Left ventricle myocardium (tissue), 1 donor: ENCODE measurements around a stretch of chr3.

DNA sequence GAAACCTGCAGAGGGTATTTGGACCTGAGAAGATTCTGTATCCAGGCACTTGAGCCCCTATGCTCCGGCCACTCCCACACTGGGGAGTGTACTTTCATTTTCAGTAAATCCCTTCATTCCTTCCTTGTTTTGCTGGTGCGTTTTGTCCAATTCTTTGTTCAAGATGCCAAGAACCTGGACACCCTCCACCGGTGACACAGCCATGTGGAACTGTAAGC lies 68.3 kb upstream of the PFN2 start:
- PRO-cap = no peak

DNA sequence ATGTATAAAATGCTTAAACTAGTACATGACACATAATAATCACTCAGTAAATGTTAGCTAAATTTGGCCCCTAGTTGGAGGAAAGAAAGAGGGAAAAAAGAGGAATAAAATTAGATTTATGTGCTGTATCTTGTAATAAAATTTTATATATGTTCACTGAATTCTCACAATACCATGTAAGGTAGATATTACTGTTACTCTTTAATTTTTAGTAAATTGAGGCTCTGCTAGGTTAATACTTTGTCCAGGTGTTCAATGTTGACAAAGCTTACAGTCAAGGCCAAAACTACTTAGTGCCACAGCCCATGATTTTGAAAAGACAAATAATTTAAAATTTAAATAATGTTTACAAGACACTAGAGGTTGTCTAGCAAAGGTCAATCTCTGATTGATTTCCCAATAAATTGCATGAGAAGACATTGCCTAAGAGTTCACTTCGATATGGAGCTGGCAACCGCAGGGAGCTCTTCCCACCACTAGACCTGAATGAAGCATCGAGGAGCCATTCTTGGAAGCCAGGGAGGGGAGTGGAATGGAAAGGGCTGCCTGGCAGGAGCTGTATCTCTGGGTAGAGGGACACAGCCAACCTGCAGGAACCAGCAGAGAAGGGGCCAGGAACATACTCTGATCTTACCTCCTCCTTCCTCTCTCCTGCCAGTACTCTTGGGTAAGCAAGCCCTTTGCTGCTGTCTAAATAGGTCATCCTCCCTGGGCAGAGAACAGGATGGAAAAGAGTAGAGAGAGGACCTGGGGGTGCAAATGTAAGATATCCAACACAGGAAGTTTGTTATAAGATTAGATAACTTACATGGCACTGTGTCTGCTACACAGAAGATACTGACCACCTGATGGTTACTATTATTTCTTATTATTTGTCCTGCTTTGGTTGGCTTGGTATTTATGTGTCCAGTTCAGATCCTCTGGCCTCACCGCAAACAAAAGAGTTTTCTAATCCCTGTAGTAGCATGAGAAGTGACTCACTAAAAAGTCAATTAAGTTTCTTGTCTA lies 157.0 kb upstream of the TSC22D2 start:
- PRO-cap = no peak

GRCh38 chr3:150349522-150350139 lies 58.5 kb upstream of the TSC22D2 start:
- PRO-cap = unidirectional peak, minus-strand start at chr3:150349826

DNA sequence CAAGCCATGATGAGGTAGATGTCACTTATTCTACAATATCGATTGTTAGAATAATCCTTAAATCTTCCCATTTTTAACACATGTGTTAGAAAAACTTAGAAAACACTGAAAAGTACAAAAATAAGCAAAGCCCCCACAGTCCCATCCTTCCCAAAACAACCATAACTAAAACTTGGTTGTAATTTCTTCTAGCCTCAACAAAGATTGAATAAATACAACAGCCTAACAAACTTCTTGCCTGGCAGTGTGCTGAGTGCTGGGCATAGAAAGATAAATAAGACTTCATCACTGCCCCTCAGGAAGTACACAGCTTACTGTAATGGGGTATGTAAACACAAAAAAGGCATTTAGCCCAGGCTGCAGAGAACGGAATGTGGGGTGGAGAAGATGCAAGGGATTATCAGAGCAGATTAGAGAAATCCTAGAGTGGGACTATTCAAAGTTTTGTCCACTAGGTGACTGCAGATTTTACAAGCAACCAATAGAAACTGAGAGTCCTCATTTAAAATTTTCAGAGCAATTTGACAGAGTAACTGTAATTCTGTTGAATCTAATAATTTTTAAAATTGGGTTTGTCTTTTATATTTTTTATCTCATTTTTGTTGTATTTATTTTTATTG lies 35.4 kb upstream of the TSC22D2 start:
- PRO-cap = no peak

DNA sequence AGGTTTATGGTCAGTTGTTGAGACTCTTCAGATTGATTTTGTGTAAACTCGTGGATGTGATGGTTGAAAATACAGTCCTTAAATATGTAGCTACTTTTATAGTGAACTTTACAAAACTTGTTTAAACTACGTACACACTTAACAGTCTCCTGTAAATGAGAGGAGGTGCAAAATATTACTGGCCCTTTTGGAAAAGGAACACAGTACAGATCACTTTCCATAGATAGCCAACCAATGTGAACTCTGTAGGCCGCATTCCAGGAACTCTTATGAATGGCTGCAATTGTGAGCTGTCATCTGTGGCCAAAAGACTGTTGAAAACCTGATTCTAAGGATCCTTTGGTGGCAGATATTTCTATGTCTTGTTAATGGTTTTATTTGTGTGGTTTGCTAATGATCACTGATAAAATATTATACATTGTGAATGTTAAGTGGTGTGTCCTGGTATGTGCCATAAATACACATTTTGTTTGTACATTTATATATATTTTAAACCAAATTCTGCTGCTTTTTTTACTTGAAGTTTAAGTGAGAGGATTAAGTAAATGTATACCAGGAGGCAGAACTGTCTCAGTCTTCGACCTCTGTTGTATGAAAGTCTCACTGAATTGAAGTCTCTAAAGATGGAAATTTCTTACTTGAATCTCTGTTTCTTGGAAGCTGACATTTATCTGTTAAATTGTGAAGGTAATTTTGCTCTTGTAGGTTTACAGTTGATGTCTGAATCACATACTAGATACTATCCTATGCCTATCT lies 6.3 kb downstream of the TSC22D2 start:
- PRO-cap = no peak

GRCh38 chr3:150538276-150538598 lies 8.1 kb downstream of the SERP1 start:
- PRO-cap = no peak

- PRO-cap = no peak
Observed at GRCh38 chr3:150607262-150607839, 4.2 kb downstream of the SELENOT start.

DNA sequence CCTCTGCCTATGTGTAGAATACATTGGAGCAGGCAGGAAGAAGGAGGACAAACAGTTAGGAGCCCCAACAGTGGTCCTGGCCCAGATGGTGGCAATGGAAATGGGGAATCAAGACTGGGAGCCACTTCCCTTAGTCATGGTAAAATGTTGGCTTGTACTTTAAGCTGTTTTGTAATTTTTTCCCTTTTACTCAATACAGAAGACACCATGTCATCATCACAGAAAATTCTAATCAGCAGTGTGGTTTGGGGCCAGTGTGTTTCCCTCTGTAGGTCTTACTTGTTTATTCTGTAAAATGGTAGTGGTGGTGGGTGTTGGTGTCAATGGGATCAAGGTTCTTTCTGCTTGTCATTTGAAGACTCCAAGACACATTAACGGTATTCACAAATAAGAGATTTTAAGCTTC lies 25.1 kb downstream of the SIAH2 start:
- PRO-cap = no peak

DNA sequence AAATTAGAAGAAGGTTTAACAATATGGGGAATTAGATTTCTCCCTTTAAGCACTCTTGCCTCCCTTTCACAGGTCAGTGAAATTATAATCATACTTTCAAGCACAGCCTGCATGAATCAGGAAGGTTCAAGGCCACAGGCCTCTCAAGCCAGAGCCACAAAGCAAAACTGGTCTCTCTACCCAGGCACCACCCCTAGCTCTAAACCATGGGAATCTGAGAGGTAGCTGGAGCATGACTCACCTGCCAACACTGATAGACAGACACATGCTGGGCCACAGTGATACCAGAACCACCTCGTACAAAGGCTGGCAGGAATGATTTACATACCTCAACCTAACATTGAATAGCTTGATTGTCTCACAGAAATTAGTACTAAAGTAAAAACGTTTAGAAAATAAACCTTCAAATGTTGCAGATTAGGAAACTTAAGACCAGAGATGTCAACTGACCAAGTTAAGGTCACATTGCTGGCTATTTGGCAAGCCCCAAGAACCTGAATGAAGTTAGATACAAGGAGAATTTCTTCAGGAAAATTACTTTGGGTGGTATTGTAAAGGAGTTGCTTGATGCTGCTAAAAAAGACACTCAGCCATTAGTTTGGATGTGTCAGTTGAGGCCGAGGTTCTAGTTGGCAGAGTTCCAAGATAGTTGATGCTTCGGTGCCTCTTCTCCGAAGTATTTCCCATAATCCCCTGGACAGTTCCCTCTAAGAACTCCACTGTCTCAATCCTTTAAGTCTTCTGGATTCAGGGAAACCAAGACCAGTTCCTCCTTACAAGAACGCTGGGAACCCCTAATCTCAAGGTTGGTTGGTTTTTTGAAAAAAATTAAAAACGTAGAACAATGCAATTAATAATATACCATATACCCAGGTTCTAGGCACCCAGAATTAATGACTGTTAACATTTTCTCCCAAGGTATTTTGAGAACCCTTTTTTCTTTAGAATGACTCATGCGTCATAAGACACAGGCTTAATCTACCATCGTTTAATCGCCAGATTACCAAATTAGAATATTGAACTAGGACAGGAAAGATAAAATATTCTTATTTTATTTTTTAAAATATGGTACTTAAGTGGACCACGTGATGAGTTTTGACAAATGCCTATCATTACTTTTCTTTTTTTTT lies 24.3 kb downstream of the SIAH2 start:
- PRO-cap = no peak

GRCh38 chr3:150741359-150742211 lies 21.4 kb downstream of the SIAH2 start:
- PRO-cap = no peak

DNA sequence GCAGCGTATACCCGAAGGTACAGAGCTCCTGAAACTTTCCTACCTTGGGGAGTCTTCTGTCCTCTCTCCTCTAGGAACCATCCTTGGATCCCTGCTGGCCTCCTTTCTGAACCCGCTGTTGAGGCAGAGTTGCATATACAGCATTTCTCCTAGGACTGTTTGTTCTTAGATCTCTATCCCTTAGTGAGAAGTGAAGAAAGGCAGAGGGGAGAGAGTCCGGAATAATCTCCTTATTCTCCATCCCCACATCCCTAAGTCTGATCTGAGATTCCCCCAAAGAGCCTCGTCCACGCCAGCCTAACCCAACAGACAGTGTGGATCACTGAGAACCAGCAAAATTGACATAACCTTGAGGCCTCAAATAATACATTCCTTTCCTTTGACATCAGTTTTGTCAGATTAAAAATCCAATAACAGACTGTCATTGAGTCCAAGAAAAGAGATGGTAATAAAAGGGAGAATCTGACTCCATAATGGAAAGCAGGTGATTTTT lies 7.6 kb upstream of the SIAH2 start:
- PRO-cap = no peak

GRCh38 chr3:151085858-151086044 lies 287 bp downstream of the MED12L start:
- PRO-cap = no peak

DNA sequence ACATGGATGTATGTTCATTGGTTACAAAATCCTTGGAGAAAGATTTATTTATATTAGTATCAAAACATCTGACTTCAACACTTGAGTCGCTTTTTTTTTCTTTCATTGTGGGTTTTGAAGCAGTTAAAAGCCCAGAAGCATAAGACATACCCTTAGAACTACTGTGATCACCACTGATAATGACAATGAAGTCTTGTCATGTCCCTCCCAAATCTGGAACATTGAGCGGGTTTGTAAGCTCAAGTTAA lies 3.1 kb downstream of the GPR171 start:
- PRO-cap = no peak

DNA sequence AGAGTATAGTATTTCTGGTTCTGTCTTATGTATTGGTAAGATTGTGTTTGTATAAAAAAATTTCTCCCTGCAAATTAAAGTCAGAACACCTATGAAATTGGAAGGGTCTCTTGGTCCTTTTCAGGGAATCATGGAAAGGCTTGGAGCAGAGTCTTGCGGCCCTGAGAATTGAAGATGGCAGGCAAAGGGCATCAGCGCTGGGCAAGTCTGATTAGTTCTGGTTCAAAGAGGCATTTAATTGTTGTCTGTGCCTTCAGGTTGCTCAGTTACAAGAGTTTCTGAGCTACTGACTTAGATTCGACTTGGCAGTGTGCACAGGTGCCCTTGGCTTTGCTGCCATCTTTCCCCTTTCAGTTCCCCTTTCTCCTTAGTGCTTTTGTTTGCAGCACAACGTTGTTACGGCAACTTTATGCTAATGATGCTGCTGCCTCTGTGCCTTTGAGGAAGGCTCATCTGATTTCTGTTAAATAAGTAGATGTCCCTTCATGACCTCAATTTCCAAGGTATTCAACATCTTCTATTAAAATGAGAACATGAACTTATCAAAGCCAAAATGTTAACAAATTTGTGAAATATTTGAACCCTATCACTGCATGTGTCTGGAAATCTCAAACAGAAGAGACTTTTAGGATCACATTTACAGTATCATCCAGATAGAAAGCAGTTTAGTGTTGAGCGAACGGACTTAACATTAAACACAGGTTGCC lies 12.4 kb downstream of the P2RY14 start:
- PRO-cap = no peak

DNA sequence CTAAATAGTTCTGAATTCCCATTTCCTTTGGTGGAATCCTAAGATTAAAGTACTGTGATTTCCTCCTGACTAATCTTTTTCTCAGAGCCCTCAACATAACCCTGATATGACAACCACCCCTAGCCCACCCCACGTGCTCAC lies 3.2 kb upstream of the P2RY14 start:
- PRO-cap = no peak

- PRO-cap = no peak
Observed at GRCh38 chr3:151346245-151346551, 16.8 kb upstream of the P2RY13 start.

DNA sequence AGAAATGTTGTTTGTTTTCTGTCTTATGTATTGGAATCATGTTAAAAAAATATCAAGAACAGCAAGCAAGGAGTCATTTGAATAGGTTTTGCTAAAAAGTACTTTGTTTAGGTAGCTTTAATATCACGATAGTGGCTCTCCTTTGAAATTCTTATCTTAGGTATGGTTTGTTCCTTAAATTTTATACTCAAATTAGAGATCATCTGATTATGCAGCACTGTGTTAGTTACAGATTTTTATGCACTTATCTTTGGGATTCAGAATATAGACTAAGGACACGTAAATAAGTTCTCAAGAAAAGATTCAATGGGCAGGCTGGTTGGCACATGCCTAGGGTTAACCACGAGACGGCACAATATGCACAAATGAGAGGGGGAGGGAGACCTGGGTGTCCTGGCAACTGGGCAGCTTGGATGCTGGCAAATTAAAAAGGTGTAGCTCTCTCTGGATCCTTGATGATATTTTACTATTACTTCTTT lies 568 bp downstream of the AADAC start:
- PRO-cap = no peak

- PRO-cap = no peak
Observed at GRCh38 chr3:151871580-151872188, 1.8 kb upstream of the SUCNR1 start.

DNA sequence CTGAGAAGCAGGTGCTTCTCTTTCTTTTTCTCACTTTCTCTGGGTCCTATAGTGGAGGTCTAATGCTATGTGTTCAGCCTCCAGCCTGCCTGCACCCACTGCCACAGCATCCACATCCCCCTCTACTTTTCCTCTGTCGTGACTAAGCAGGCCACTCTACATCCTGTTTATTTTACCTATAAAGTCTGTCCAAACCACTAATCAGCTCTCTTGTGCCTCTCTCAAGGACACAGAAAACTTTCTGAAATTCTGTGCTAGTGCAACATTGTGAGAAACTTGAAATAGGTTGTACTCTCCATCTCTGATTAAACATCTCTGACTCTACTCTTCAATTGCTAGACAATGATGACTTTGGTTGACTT lies 27.9 kb downstream of the SUCNR1 start:
- PRO-cap = no peak

GRCh38 chr3:151931155-151931701 lies 57.8 kb downstream of the SUCNR1 start:
- PRO-cap = no peak